HEK293 (cell line): ENCODE measurements around a stretch of chr4.

GRCh38 chr4:39117700-39118397, 55.8 kb downstream of the KLHL5 start:
- PRO-cap = no peak
- RRBS, 2 experiments = no CpG with 5 or more reads among the region's 9 CpGs

DNA sequence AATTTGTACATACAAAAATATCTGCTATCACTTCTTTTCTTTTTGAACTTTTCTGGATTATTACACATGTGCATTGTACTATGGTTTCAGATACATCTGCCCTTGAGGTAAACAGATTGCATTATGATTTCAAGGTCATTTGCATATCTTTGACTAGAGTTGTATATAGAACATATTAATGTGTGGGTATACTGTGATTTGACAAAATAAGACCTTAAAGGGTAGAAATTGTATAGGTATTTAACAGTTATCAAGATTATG, 2.2 kb downstream of the KLB start:
- PRO-cap = no peak

GRCh38 chr4:39449975-39451285, 8.3 kb downstream of the RPL9 start:
- PRO-cap = unidirectional peak, minus-strand start at chr4:39450589
- RRBS, 2 experiments = no CpG with 5 or more reads among the region's 4 CpGs

- PRO-cap = no peak
- RRBS, 2 experiments = no CpG with 5 or more reads among the region's 6 CpGs
These were observed 1.3 kb downstream of the RPL9 start for GRCh38 chr4:39457436-39457873.

DNA sequence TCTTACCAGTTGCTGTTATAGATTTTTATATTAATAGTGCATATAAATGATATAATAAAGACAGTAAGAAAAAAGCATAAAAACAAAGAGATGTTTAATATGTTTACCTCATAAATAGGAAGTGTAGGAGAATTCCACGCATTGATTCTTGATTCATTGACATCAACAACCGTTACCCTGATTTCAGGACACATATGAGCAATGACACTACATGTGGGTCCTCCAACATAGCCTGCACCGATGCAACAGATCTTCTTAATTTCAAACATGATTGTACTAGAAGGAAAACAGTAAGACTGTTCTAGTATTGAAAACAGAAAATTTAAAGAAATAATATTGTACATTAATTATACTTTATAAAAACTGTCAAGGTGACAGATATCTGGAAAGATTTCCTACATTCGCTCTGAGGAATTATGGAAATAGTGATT, 6.0 kb downstream of the UGDH start:
- PRO-cap = no peak
- RRBS, 2 experiments = no CpG with 5 or more reads among the region's 4 CpGs

DNA sequence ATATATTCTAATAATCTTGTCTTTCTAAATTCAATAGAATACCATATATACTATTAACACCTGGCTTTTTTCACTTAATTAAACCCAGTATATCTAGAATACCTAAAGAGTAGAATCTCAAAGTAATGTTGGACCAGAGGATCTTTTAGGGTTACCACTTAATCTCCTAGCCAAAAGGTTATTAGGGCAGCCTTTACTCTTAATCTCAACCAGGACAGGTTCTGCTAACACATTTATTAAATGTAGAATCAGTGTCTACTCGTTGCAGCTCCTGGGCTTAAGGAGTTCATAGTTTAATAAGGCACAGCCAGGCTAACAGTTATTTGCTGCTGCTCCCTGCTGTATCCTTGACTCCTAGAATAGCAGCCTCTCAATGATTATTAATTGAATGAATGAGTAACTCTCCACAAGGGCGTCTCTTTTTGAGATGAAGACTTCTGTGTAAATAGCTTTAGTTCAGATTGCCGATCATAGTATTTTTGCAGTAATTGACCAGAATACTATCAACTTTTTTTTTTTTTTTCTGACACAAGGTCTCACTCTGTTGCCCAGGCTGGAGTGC, 3.2 kb downstream of the UGDH start:
- PRO-cap = no peak
- RRBS, 2 experiments = no CpG with 5 or more reads among the region's 3 CpGs

DNA sequence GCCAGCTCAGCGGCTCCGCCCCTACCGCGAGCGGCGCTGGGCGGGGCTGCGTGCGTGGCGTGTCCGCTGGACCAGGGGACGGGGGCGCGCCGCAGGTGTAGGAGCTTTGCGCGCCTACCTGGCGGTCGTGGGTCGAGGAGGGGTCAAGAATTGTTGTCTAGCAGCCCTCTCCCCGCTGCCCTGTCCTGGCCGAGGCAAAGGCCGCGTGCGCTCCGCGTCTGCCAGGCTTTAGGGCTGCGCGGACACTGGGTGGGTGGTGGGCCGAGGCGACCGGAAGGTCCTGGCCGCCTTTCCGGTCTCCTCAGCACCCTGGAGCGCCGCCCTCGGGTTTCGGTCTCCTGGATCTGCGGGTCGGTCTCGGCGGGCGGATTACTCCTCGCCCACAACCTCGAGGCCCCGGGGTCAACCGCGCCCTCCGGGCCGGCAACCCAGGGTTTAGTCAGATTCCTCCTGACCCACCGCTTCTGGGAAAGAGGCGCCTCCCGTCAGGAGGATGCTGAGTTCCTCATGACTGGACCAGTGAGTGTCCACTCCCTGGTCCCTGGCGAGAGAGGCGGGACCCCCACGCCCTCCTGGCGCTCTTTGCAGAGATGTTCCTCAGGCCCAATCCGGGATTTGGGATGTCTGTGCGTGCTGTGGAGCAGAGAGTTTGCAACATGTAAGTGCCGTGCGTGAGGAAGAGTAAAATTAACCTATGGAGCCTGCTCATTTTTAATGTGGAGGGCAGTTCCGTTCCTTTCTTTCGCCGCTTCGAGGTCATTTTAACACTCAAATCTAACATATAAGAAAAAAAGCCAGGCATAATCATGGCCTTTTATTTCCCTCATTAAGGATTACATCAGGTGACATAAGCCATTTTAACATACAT, 676 bp upstream of the UGDH start:
- PRO-cap = bidirectional peak, plus-strand start at position 74 of the sequence, minus-strand start outside the sequence; bidirectional peak, plus-strand start at position 336 of the sequence, minus-strand start at position 238 of the sequence; bidirectional peak, plus-strand start at position 606 of the sequence, minus-strand start at position 525 of the sequence
- RRBS, 2 experiments = 0 to 2% methylated on average over 8 of the region's 65 CpGs

GRCh38 chr4:39614623-39615153, 24.0 kb downstream of the SMIM14 start:
- PRO-cap = no peak
- RRBS, 2 experiments = no CpG with 5 or more reads among the region's 1 CpG

- PRO-cap = unidirectional peak, plus-strand start at chr4:39637651; bidirectional peak, plus-strand start at chr4:39637698, minus-strand start at chr4:39637693
- RRBS, 2 experiments = no CpG with 5 or more reads among the region's 18 CpGs
These were observed 1.3 kb downstream of the SMIM14 start for GRCh38 chr4:39637336-39637880.

DNA sequence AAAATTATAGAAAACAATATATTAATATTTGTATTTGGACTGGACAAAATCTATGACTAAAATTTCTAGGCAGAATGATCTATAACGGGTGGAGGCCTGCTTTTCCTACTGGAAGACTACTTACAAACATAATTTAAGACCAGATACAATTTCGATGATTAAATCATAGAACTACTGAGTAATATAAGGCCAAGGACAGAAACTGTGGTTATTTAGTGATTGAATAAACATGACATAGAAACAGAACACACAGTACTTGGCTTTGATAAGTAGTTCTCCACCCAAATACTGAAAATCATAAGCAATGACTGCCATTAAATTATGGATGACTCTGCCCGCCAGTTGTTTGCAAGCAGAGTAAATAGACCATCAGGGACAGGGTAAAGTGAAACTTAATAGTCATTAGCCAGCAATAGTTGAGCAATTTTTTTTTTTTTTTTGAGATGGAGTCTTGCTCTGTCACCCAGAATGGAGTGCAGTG, 17.2 kb upstream of the SMIM14 start:
- PRO-cap = no peak
- RRBS, 2 experiments = no CpG with 5 or more reads among the region's 3 CpGs

DNA sequence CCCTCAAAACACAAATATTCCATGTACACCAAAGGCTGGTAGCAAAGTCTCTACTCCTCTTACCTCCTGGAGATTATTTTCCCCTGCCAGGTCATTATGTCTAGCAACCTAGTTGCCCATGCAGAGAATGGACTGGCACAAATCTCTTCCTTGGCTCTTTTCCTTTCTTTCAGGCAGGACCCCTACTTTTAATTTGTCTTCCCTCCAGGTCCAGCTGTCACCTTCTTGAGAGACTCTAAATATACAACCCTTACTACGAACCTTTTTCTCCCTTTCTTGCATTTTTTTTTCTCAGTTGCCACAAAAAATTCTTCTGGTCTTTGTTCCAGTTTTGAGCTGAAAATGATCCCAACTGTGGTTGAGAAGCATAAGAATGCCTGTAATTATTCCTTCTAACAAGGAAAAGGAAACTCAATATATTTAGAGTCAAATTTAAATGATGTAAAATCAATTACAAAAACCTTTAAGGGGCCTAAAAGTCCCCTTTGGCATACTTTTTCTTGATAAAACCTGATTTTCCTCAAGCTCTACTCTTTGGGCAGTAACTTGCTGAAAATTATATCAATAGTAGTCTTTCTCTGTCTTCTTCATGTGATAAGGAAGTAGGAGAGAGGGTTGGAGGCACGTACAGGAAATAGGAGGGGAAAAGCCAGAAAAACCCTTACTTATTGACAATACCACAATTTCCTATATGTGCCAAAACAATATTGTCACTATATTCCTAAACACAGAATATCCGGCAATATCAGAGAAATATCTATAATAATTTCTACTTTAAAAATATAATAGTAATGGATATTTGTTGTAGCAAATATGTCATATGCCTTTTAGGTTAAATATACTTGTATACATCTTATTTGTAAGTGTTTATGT, 9.4 kb downstream of the RHOH start:
- PRO-cap = no peak
- RRBS, 2 experiments = no CpG with 5 or more reads among the region's 3 CpGs

- PRO-cap = no peak
- RRBS, 2 experiments = no CpG with 5 or more reads among the region's 8 CpGs
These were observed 118.8 kb downstream of the CHRNA9 start for GRCh38 chr4:40453751-40454534.

- PRO-cap = no peak
- RRBS, 2 experiments = no CpG with 5 or more reads among the region's 18 CpGs
These were observed 146.5 kb downstream of the RBM47 start for GRCh38 chr4:40483053-40483635.

GRCh38 chr4:40535990-40536611, 93.6 kb downstream of the RBM47 start:
- PRO-cap = no peak
- RRBS, 2 experiments = no CpG with 5 or more reads among the region's 7 CpGs

- PRO-cap = no peak
- RRBS, 2 experiments = no CpG with 5 or more reads among the region's 5 CpGs
These were observed 55.7 kb downstream of the RBM47 start for GRCh38 chr4:40573924-40574351.

- PRO-cap = no peak
- RRBS, 2 experiments = no CpG with 5 or more reads among the region's 7 CpGs
These were observed 27.1 kb upstream of the NSUN7 start for GRCh38 chr4:40722387-40723276.

DNA sequence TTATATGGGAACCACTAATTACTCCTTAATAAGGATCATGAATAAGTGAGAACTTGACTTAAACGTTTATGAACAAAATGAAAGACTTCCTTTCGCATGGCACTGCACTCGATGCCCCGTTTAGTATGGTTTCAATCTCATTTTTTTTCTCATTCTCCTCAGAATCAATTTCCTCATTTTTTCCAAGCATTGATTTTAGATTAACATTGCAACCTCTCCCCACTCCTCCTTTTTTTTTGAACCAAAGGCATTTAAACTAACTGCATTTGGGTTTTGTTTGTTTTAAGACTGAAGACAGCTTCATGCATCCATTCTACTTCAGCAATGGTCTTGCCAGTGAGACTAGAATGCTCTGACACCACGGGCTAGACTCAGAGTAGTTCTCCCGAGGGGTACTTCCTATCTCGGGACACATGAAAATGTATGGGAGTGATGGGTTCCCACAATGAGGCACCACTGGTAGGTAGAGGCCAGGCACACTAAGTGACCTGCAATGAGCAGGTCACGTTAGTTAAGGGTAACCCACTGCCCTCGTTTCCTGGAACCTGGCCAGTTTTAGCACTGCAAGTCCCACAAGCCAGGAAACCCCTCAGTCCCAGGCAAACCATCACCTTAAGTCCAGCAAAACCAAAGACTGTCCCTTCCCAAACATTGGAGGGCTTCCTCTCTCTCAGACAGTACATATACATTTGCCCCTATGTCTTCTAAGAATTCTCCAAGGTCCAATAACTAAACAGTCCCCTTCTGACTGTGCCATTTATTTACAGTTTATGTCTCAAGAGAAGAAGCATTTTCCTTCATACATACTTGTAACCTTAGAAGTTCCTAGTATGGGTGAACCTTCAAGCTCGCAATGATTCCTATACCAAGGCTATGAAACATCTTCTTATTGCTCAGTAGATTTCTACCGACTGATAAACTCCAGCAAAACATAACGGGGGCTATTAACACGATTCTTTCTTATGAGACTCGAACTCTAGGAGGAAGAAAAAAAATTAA, 220.8 kb downstream of the NSUN7 start:
- PRO-cap = no peak
- RRBS, 2 experiments = no CpG with 5 or more reads among the region's 14 CpGs

DNA sequence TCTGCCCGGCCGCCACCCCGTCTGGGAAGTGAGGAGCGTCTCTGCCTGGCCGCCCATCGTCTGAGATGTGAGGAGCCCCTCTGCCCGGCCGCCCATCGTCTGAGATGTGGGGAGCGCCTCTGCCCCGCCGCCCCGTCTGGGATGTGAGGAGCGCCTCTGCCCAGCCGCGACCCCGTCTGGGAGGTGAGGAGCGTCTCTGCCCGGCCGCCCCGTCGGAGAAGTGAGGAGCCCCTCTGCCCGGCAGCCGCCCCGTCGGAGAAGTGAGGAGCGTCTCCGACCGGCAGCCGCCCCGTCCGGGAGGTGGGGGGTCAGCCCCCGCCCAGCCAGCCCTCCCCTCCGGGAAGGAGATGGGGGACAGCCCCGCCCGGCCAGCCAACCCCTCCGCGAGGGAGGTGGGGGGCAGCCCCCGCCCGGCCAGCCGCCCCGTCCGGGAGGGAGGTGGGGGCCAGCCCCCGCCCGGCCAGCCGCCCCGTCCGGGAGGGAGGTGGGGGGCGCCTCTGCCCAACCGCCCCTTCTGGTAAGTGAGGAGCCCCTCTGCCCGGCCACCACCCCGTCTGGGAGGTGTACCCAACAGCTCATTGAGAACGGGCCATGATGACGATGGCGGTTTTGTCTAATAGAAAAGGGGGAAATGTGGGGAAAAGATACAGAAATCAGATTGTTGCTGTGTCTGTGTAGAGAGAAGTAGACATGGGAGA, 165.1 kb downstream of the APBB2 start:
- PRO-cap = no peak
- RRBS, 2 experiments = 86 to 93% methylated on average over 2 of the region's 55 CpGs

- PRO-cap = no peak
- RRBS, 2 experiments = no CpG with 5 or more reads among the region's 1 CpG
These were observed 84.9 kb downstream of the APBB2 start for GRCh38 chr4:41129237-41129955.

- PRO-cap = unidirectional peak, plus-strand start at chr4:41209504
- RRBS, 2 experiments = no CpG with 5 or more reads among the region's 5 CpGs
These were observed 5.2 kb downstream of the APBB2 start for GRCh38 chr4:41209065-41209603.